Neural cell (in vitro differentiated cells): ENCODE measurements around a stretch of chr6.

- RAMPAGE, long total RNA: no peak
These were observed 98.5 kb downstream of the RAMACL start for GRCh38 chr6:166487981-166488428.

- RAMPAGE, long total RNA: no peak
These were observed 1.6 kb upstream of the RAMACL start for GRCh38 chr6:166587905-166588573.

DNA sequence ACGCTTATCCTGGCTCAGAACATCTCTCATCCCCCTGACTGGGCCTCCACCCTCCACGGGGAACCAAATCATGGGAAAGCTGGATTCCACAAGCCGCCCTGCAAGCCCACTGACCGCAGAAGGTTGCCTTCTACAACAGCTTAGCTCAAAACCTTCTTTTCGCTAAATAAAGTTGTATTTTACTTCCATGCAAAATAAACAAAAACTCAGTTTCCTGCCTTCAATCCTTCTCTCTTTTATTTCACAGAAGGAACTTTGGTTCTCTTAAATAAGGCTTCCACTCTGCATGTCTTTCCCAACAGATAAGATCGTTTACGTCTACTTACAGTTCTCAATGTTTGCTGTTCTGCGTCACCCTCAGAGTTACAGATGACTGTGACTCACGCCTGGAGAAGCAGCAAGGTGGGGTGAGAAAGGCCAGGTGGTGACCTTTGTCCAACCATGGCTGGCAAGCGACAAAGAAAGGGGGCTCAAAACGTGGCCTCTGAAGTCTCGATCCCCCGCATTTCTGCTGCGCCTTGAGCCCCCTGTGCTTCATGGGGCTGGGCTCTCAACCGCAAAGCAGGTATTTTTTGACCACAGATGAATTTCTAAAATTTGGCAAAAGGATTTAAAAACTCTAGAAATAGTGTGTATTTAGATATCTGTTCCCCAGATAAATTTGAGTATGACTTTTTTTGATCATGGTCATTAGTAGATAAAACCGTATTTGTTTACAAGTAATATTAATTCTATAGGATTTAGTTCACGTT is 51.4 kb upstream of the RPS6KA2 start:
- RAMPAGE, long total RNA: no peak

- RAMPAGE, long total RNA: no peak
These were observed 28.4 kb downstream of the RNASET2 start for GRCh38 chr6:166927785-166928583.

DNA sequence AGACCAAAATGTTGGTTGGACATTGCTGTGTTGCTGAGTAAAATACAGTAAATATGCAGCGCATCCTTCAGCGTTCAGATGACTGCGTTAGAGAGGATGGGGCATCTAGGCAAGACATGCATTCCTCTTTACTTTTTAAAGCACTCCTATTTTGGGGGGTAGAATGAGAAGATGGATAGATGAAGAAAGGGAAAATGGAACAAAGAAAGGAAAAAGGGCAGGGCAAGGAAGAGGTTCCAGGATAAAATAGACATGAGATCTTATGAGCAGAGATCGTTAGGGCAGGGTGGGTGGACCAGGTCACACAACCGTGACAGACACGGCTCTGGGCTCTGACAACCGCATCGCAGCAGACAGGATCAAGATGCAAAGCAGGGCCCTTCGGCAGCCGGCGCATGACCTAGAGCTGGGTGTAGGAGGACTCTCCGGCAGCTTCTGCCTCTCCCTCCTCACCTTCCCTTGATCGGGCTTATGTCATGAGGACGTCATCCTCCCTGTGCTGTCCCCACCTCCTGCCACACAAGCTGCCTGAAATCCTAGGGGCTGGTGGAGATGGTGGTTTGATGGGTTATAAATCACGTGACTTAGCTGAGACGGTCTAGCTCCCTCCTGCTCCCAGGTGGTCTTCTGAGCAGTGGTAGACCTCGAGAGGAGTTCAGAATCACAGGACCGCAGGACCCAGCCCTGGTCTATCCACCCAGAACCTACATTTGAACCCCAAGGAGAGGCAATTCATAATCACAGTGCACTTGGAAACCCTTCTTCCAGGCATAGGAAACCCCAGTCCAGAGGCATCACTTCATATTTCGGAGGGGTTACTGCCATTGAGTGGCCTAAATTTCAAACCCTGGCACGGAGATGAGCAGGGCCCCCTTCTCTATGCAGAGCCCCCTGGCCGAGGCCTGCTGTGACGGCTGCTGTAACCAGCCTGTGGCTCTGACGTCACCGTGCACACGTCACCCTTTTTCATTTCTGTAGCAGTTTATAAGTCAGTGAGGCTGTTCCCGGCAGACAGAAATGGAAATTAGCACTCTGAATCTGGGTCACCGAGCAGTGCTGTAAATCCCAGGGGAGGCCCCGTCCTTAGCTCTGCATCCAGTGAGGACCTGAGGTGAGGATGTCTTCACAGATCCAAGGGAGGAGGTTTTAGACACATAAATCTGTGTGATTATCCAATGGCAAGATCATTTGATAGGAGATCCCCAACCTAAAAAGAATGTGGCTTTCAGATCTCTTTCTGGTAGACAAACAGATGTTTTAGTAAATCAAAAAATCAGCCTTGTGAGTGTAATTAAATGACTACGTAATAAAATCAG is 8.7 kb upstream of the CCR6 start:
- RAMPAGE, long total RNA: no peak

DNA sequence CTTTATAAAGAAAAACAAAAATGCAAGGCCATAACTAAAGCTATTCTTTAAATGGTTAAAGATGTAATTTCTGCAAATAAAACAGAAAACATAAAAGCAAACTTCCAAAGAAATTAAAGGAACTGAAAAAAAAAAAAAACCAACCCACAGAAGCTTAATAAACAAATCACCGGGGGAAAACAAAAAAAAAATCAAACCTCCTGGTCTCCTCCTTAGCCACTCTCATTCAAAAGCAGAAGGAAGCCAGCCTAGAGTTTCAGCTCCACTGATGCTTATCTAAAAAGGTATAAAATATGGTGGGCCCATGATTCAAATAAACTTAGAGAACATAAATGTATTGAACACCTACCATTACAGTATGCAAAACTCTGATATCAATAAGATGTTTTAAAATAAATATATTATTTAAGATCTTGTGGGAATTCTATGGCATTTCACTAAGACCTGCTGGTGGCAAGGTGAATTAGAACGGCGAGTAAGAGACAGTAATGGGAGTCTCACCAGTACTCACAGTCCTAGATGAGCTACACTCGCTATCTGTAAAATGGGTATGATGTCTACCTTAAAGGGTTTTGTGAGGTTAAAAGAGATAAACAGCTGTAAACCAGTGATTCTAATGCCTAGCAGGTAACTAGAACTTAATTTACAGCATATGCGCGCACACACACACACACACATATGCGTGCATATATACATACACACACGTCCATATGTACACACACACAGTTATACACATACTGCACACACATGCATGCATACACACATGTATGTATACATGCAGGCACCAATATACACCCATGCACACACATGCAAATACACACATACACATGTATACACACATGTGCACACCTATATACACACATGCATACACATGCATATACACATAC is 1.5 kb downstream of the CCR6 start:
- RAMPAGE, long total RNA: no peak

GRCh38 chr6:167163392-167164295 is 5.9 kb upstream of the GPR31 start:
- RAMPAGE, long total RNA: no peak

DNA sequence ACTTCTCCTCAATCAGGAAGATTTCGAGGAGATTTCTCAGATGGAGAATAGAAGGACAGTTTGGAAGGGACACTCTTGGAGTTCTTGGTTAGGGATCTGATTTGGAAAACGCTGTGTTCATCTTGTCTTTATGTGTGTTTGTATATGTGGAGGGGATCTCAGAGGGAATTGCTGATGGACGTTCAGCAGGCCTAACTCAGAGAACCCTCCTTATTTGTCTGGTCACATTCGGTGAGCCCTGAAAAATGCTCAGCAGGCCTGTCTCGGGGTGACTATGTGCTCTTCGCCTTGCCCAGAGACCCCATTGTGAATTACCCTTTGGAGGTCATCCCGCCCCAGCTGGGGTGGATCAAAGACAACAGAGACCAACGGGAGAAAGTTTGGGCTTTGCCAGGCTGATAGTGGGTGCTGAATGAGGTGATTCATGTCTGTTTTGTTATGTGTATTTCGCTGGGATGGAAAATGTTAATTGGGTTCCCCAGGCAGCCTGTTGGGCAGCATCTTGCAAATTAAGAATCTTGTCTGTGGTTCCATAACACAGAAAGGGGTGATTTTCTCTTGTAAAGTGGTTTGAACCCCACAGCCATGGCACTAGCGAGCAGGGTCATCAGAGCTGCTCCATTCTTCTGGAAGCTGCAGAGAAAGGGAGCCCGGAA is 63.3 kb upstream of the UNC93A start:
- RAMPAGE, long total RNA: no peak

DNA sequence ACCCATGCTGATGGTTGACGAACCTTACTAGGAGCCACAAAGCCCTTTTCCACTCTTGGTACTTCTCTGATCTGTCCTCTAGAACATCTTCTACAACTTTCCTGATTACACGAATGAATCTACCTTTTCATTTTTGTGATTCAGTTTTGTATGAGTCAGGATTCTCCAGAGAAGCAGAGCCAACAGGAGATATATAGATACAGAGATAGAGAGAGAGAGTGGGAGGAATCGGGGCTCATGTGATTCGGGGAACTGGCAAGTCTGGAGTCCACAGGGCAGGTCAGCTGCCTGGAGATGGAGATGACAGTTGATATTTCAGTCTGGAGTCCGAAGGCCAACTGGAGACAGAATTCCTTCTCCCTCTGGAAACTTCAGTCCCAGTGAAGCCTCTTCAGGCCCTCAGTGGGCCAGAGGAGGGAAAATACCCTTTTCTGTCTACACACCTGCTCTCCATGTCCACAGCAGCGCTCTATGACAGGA is 44.1 kb upstream of the AFDN start:
- RAMPAGE, long total RNA: no peak

DNA sequence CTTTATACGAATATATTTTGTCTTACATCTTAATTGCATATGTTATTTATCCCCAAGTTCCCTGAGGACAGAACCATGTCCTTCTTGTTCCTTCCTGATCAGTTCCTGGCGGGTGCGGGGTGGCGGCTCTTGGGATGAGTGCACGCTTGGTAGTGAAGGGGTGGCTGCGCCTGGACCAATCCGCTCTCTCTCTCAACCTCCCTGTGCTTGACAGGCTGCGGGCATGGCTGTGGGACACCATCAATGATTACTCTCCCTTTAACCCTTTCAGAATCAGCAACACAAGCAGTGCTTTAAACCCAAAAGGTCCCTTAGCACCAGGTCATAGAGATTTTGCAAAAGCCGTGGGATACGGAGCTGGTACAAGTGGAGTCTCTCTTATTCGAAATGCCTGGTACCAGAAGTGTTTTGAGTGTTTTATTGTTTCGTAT is 34.6 kb upstream of the AFDN start:
- RAMPAGE, long total RNA: no peak

DNA sequence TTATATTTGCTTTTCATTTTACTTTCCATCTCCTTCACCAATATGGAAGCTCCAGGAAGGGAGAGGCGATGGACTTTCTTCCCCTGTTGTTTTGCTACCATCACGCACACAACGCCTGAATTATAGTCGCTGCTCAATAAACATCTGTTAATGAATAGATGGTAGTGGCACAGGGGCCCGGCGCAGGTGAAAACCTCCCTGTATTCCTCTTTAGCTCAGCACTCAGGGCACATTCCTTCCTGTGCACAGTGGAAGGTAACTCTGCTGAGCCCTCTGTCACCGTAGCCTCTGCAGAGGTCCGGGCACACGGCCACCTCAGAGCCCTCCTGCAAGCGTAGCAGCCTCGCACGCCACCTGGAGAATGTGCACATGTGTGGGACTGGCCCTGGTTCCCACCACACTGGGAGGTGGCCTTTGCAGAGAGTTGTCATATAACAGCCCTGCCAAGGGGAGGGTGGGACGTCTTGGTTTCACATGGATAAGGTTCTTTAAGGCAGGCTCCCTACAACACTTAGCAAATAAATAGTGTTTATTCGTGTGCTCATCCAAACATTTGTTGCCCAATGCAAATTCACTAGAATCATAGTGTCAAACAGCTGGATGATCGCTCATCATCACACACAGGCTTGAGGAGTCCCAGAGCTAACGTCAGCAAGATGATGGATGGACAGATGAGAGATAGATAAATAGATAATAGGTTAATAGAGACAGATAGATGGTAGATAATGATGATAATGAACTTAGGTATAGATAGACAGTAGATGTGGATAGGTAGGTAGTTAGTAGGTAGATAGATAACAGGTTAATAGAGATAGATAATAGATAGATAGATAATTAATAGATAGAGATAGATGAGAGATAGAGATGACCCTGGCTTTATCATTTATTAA is 32.3 kb upstream of the AFDN start:
- RAMPAGE, long total RNA: no peak

DNA sequence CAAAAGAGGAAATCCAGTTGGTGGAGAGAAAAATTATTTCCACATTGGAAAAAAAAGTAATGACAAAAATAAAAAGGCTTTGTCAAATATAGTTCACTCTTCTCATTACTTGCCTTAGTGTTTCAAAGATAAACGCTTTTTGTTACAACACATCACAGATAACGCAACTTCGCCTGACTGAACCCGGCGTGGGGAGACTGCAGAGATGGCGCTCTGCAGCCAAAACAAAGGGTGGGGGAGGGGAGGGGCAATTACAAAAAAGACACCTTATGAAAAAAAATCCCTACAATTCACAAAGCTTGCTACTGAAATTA is 1.7 kb upstream of the AFDN start:
- RAMPAGE, long total RNA: no peak

DNA sequence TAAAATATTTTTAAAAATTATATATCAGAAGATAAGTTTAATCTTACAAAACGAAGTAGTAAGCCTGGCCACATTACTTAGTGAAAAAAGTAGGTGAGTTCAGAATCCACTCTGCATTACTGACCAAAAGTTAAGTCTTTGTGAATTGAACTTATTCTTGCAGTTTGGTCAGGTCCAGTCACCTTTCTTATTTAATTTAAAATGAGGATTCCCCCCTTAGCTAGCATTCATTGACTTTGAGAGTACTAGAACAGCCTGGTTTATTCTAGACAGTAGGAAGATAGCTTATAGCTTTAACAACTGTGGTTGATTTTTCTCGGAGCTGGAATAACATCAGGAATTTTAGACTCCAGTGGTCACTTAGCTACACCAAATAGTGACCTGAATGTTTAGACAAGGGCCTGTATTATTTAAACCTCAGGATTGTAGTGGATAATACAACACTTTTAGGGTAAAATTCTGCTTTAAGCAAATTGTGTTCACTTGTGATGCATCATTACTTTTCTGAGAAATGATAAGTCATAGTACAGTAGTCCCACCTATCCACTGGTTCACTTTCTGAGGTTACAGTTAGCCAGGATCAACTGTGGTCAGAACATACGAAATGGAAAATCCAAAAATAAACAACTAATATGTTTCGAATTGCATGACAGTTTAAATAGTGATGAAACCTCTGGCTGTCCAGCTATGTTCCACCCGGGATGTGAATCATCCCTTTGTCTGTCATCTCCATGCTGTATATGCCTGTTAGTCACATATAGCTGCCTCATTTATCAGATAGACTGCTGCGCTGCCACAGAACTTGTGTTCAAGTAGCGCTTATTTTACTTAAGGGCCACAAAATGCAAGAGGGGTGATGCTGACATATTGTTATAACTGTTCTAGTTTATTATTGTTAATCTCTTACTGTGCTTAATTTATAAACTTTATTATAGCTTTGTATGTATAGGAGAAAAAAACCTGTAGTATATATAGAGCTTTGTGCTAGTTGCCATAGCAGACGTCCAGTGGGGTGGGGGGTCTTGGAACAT is 29.0 kb downstream of the AFDN start:
- RAMPAGE, long total RNA: no peak

DNA sequence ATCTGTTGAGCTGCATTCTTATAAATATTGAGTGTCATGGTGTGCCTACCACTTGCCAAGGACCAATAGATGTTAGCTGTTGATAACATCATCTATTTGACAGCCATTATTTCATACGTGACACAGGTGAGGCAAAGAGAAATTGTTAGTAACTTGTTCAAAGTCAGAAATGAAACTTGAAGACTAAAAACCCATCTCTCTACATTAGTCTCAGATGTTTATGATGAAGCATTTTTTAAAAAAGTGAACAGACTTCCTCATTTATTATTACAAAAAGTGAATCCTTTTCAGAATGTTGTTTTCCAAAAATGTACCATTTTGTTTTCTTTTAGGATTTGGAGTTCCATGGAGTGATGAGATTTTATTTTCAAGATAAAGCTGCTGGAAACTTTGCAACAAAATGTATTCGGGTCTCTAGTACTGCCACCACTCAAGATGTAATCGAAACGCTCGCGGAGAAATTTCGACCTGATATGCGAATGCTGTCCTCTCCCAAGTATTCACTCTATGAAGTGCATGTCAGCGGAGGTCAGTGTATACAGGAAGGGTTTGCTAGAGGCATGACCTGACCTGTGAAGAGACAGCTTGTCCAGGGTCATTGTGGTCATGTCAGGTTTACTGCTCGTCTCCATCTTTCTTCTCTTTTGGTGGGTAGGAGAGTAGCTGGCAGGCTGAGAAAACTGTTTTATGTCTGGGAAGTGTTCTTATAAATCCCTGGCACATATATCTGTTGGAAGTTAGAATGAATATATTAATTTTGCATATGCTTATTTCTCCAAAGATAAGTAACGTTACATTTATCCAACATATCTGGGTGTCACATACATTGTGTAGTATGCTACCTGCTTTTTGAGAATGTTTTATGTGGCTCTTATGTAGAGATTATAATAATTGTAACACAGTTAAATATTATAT is 37.8 kb downstream of the AFDN start:
- RAMPAGE, long total RNA: no peak

DNA sequence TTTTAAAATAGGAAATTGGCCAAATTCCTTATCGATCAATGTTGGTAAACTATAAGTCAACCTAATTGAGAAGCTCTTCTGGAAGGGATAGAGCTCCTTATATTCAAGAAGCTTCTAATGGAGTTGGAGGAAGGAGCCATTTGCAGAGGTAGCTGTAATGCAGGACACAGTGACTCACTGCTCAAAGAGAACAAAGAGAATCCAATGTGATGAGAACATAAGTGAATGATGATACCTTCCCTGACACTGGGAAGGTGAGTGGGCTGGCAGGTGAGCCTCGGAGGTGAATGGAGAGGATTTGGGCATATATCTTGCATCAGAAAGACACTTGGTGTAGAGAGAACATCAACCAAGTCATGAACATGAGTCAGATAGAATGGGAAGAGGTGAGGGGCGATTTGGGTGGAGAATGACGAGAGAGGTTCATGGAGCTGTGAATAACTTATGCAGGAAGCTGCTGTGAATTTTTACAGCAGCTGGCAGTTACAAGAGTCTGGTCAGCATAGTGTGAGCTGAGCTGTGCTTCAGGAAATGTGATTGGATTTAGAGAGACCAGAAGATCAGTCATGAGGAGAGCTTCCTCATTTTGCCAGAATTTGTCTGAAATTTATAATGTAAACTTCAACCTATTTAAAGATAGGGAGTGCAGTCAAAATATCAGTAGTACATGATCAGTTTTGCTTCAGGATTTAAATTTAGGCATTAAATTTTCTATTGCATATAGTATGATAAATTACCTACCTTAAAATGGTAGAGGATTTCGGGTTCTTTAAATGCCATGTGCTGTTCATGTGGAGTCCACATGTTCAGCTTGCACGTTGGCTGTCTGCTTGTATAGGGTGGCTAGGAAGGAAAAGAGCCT is 59.4 kb upstream of the KIF25 start:
- RAMPAGE, long total RNA: no peak

DNA sequence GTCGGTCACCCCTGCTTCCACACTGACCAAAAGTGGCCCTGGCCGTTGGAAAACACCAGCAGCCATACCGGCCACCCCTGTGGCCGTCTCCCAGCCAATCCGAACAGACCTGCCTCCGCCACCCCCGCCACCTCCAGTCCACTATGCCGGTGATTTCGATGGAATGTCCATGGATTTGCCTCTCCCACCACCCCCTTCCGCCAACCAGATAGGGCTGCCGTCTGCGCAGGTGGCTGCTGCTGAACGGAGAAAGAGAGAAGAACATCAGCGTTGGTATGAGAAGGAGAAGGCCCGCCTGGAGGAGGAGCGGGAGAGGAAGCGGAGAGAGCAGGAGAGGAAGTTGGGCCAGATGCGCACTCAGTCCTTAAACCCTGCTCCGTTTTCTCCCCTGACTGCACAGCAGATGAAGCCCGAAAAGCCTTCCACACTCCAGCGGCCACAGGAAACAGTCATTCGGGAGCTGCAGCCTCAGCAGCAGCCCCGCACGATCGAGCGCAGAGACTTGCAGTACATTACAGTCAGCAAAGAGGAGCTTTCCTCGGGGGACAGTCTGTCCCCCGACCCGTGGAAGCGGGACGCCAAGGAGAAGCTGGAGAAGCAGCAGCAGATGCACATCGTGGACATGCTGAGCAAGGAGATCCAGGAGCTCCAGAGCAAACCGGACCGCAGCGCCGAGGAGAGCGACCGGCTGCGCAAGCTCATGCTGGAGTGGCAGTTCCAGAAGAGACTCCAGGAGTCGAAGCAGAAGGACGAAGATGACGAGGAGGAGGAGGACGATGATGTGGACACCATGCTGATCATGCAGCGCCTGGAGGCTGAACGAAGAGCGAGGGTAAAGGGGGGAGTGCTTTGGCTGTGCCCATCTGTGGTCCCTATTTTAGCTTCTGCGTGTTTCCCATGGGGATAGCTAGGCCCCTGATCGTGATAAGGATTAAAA is 45.8 kb upstream of the KIF25 start:
- RAMPAGE, long total RNA: no peak

DNA sequence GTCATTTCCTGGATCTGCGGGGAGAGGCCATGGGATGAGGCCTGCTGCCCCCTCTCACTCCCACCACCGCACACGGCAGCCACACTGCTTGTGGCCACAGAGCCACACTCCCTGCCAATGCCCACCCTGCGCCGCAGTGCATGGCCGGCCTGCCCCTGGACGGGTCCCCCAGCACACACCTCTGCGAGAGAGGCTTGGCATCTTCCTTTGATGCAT is 21.8 kb downstream of the FRMD1 start:
- RAMPAGE, long total RNA: no peak

GRCh38 chr6:168377074-168378185 is 57.9 kb upstream of the DACT2 start:
- RAMPAGE, long total RNA: no peak

GRCh38 chr6:168600900-168601594 is 160.1 kb downstream of the SMOC2 start:
- RAMPAGE, long total RNA: no peak

GRCh38 chr6:168641425-168641871 is 200.5 kb downstream of the SMOC2 start:
- RAMPAGE, long total RNA: no peak